Subcutaneous adipose tissue (tissue), 3 donors: ENCODE data around the genes RTF1, PLA2G4E, CDAN1 and TGM5.

DNA sequence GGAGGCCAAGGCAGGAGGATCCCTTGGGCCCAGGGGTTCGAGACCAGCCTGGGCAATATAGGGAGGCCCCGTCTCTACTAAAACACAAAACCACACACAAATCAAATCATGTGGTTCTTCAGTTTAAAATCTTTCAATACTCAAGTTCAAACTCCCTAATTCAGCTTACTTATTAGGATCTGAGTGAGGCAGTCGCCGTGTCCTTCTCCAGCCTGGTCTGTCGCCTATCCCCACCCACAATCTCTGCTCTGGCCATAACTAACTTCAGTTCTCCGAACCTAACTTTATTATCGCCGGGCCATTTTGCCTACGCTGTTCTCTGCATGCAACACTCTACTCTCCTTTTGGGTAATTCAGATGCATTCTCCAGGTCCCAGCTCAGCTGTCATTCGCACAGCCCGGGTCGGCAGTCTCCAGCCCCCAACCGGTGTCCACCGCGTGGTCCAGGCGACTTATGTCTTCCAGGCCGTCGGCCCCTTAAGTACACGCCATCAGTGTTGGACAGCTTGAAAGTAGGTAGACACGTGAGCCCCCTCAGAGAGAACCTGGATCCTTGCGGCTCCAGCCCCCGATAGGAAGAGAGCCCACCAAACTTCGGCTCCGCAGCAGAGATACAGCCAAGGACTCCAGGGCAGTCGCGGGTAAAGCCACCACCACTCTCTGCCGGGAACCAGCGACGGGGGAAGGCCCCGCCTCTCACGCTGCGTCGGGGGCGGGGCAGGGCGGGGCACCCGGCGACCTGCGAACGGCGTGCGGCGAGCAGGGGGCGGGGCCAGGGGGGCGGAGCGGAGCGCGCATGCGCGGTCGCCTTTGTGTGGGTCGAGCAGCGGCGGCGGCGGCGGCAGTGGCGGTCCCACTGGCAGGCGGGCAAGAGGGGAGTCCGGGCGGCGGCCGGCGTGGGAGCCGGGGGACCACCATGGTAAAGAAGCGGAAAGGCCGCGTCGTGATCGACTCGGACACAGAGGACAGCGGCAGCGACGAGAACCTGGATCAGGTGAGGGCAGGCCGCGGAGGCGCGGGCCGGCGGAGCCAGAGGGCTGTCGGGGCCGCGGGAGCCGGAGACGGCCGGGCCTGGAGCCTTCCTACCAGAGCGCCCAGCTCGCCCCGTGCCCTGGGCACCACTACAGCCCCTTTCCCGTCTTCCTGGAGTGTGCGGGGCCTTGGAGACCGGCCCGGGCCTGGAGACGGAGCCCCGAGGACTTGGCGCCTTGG is at the start of gene RTF1:
TSS of gene RTF1 (plus strand) at position 776 of the 1,212 bp plus-strand sequence.
- PRO-cap, result bidirectional peak, plus-strand start at position 813 of the sequence, minus-strand start at position 672 of the sequence
- RAMPAGE, long total RNA, 3 experiments, result start-site peak on the plus strand in 3 of 3 experiments, centred at positions 826 to 829 of the sequence, 18 to 36 reads per replicate

DNA sequence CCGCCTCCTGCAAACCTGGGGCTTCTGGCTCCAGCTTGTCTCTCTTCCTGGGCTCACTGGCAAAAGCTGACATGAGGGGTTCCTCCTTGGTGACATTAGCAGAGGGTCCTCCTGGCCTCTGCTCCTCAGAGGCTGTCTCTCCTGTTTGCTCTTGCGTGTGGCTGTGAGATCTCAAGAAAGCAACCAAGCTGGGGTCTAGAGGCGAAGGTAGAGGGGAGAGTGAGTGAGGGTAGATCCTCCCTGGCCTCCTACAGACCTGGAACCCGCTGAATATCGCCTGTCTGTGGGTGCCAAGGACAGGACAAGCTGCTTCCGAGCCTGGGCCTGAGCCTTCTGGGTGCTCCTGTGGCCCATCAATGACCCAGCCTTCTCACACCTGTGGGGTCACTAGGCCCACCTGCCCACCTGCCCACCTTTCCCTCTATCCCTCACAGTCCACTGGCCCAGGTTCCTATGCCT is 13.0 kb downstream of the RPAP1 start:
- PRO-cap, result no peak
- RAMPAGE, long total RNA, 3 experiments, result no peak in any of the 3 experiments

DNA sequence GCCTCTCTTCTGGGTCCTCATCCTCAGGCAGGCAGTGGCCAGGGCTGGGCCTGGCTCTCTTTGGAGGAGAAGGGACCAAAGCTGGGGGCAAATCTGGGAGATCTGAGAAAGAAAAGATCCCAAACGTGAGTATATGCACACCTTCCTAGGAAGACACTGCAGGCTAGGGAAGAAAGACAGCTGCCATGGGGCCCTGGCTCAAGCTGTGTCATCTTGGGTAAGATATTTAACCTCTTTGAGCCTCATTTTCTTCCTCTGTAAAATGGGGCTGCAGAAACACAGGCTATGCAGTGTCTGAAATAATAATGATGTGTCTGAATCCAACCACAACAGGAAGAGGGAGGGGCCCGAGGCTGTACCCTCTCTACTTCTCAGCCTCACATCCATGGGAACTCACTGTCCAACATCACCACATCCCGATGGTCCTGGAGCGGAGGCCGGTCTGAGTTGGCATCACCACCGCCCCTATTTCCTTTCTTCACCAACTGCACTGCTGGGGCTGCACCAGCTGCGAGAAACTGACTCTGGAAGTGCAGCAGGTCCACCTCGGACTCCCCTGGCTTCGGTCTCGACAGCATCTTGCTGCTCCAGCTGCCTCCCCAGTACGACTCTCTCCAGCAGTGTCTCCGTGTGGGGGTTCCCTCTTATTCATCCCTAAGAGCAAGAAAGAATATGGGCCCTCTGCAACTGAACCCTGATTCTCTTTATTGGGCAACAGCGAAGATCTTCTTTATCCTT is 7.3 kb downstream of the RPAP1 start:
- PRO-cap, result no peak
- RAMPAGE, long total RNA, 3 experiments, result start-site peak on the minus strand in 1 of 3 experiments, centred at position 516 of the sequence, 7 reads per replicate

DNA sequence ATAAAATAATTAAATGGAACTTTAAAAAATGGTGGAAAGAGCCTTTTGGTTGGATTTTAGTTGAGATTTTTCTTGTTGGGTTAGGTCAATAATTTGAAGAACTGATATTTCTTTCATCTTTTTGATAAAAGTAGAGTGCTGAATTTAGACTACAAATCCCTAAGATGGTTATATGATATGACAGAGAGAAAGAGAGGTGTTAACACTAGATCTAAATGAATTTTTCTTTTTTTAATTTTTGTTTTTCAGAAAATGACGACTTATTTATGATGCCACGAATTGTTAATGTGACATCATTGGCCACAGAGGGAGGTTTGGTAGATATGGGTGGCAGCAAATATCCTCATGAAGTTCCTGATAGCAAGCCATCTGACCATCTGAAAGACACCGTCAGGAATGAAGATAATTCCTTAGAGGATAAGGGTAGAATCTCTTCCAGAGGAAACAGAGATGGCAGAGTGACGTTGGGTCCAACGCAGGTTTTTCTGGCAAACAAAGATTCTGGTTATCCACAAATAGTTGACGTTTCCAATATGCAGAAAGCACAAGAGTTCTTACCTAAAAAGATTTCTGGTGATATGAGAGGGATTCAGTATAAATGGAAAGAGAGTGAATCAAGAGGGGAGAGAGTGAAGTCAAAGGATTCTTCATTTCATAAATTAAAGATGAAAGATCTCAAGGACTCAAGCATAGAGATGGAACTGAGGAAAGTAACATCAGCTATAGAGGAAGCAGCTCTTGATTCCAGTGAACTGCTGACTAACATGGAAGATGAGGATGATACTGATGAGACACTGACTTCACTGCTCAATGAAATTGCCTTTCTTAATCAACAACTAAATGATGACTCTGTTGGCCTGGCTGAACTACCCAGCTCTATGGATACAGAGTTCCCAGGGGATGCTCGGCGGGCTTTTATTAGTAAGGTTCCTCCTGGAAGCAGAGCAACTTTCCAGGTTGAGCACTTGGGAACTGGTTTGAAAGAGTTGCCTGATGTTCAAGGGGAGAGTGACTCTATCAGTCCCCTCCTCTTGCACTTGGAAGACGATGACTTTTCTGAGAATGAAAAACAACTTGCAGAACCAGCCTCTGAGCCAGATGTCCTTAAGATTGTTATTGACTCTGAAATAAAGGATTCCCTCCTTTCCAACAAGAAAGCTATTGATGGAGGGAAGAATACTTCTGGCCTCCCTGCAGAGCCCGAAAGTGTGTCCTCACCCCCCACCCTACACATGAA is 8.1 kb upstream of the MAPKBP1 start:
- PRO-cap, result no peak
- RAMPAGE, long total RNA, 3 experiments, result no peak in any of the 3 experiments

- PRO-cap, result no peak
- RAMPAGE, long total RNA, 3 experiments, result no peak in any of the 3 experiments
Observed at GRCh38 chr15:41882484-41882875, 11.4 kb downstream of the SPTBN5 start.

- PRO-cap, result no peak
- RAMPAGE, long total RNA, 3 experiments, result no peak in any of the 3 experiments
Observed at GRCh38 chr15:41919311-41919848, 25.5 kb upstream of the SPTBN5 start.

DNA sequence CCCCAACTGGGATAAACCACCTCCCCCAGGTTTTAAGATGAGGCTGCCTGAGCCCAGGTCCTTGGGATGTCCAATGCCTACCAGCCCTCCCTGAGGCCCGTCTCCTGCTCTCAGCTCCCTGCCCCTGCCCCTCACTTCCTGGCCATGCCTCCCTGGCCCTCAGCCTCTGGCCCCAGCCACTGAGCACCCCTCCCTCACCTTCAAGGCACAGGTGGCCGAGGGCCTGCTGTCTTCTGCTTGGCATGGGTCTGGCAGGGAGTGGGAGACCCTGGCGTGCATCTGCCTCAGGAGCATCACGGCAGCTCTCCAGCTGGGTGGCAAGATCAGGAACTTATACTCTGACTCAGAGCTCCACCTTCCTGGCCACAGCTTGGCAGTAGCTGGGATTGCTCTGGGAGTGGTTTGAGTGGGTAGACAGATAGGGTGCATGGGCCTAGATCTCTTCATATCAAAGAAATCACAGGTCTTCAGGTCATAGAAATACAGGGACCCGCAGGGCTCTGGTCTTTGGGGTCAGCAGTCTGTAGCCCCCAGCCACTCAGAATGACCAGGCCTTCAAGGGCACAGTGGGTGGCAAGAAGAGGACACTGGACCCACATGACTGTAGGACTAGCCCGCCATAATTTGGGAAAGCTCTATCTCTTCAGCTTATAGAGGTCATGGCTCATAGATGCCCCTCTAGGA is at the start of gene PLA2G4E:
TSS of gene PLA2G4E (minus strand) at position 306 of the 684 bp plus-strand sequence.
- PRO-cap, result no peak
- RAMPAGE, long total RNA, 3 experiments, result no peak in any of the 3 experiments

DNA sequence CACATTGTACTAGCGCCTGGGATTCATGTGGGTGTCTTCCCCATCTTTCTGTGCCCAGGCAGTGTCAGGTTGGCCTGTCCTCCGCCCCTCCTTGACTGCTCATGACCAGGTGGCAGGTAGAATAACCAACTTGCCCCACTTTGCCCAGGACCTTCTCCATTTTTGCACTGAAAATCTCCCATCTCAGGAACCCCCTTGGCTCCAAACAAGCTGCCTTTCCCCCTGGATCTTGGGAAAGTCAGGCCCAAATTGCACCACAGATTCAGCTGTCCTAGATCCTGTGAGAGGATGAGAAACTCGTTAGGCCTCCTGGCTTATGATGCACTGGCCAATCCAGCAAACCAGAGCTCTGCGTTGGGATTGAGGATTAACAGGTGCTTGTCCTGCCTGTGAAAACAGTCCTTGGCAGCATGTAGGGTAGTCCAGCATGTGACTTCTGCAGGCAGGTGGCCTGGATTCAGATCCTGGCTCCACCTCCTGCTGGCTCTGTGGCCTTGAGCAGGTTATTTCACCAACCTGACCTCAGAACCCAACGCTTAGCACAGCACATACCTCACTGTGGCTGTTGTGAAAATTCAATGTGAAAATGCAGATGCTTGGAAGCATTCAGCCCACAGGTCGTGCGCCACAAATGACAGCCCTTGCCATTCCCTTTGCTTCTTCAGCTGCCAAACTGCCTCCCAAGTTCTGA is 33.7 kb downstream of the PLA2G4D start:
- PRO-cap, result no peak
- RAMPAGE, long total RNA, 3 experiments, result no peak in any of the 3 experiments

GRCh38 chr15:42082983-42083260 is 11.4 kb downstream of the PLA2G4D start:
- PRO-cap, result no peak
- RAMPAGE, long total RNA, 3 experiments, result no peak in any of the 3 experiments

GRCh38 chr15:42091653-42092490 is 2.5 kb downstream of the PLA2G4D start:
- PRO-cap, result no peak
- RAMPAGE, long total RNA, 3 experiments, result no peak in any of the 3 experiments

DNA sequence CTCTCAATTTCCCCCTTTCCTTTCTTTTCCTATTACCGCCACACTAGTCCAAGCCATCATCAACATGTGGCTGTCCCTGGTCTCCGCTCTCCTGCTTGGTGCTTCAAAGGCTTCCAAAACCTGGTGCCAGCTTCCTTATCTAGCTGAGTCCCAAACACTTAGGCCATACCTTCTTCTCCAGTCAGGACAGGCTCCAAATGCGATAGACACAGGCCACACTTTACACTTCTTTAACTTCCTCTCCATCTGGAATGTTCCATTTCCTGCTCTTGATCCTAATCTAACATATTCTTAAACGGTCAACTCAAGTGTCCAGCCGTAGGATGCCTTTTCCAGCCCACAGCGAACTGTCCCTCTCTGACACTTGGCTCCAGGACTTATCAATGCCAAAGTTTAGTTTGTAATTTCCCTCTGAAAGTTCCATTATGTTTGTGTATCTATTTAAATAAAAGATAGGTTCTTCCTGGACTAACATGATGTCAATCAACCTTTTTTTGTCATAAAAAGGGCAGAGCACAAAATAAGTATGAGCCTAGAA is 19.2 kb upstream of the PLA2G4F start:
- PRO-cap, result no peak
- RAMPAGE, long total RNA, 3 experiments, result no peak in any of the 3 experiments

- PRO-cap, result no peak
- RAMPAGE, long total RNA, 3 experiments, result no peak in any of the 3 experiments
Observed at GRCh38 chr15:42302336-42302991, 29.2 kb upstream of the TMEM87A start.

- PRO-cap, result no peak
- RAMPAGE, long total RNA, 3 experiments, result no peak in any of the 3 experiments
Observed at GRCh38 chr15:42331293-42331682, 28.0 kb upstream of the CAPN3 start.

- PRO-cap, result no peak
- RAMPAGE, long total RNA, 3 experiments, result no peak in any of the 3 experiments
Observed at GRCh38 chr15:42360499-42360989, 1.2 kb downstream of the CAPN3 start.

DNA sequence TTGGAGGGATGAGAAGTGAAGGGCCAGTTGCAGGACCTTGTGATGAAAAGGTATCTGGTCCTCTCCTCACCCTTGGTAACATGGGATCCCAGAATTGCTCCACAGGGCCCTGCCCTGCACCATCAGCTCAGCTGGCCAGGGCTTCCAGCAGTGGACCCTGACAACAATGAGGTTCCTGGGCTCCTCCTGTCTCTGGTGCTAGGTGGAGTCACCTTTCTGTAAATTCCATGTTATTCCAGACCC is 5.5 kb downstream of the CAPN3 start:
- PRO-cap, result no peak
- RAMPAGE, long total RNA, 3 experiments, result no peak in any of the 3 experiments

- PRO-cap, result bidirectional peak, plus-strand start at chr15:42737285, minus-strand start at chr15:42737119
- RAMPAGE, long total RNA, 3 experiments, result start-site peak on the minus strand in 1 of 3 experiments, at chr15:42737114-42737130 at its widest, 21 reads per replicate
Observed at GRCh38 chr15:42736838-42737922, at the start of gene CDAN1. TSS of gene CDAN1 (minus strand) at chr15:42737128.

DNA sequence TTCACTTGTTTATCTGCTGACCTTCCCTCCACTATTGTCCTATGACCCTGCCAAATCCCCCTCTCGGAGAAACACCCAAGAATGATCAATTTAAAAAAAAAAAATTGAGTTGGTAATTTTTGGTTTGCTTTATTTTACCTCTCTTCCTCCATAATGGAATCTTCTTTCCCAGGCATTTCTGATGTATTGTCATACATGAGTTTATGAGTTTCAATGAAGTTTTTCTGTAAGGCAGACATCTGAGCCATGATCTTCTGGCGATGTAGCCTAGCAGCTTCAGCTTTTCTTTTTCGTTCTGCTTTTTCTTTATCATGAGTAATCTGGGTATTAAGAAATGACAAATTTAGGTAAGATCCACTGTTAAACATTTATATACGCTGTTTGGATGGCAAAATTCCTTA is 90.3 kb downstream of the UBR1 start:
- PRO-cap, result no peak
- RAMPAGE, long total RNA, 3 experiments, result no peak in any of the 3 experiments

- PRO-cap, result no peak
- RAMPAGE, long total RNA, 3 experiments, result no peak in any of the 3 experiments
Observed at GRCh38 chr15:43266752-43267350, at the start of gene TGM5. TSS of gene TGM5 (minus strand) at chr15:43266928.

DNA sequence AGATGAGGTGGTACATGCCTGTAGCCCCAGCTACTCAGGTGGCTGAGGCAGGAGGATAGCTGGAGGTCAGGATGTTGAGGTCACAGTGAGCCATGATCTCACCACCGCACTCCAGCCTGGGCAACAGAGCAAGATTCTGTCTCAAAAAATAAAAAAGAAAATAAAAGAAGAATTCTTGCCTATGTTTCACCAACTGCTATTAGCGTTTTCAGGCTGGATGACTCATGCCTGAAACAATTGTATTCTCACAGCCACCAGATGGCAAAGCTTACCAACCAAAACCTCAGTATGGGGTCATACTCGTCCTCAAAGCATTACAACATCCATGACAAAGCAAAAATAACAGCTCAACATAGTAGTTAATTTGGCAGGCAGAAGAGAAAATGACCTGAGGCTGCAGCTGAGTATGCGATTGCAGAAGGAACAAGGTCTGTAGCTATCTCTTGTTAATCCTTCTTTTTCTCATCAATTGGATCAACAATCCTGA is 52.2 kb downstream of the TP53BP1 start:
- PRO-cap, result no peak
- RAMPAGE, long total RNA, 3 experiments, result no peak in any of the 3 experiments

- PRO-cap, result no peak
- RAMPAGE, long total RNA, 3 experiments, result no peak in any of the 3 experiments
Observed at GRCh38 chr15:43509535-43509830, 7.9 kb upstream of the MAP1A start.